Hematopoietic multipotent progenitor cell (in vitro differentiated cells): ENCODE measurements around the gene RAN.

DNA sequence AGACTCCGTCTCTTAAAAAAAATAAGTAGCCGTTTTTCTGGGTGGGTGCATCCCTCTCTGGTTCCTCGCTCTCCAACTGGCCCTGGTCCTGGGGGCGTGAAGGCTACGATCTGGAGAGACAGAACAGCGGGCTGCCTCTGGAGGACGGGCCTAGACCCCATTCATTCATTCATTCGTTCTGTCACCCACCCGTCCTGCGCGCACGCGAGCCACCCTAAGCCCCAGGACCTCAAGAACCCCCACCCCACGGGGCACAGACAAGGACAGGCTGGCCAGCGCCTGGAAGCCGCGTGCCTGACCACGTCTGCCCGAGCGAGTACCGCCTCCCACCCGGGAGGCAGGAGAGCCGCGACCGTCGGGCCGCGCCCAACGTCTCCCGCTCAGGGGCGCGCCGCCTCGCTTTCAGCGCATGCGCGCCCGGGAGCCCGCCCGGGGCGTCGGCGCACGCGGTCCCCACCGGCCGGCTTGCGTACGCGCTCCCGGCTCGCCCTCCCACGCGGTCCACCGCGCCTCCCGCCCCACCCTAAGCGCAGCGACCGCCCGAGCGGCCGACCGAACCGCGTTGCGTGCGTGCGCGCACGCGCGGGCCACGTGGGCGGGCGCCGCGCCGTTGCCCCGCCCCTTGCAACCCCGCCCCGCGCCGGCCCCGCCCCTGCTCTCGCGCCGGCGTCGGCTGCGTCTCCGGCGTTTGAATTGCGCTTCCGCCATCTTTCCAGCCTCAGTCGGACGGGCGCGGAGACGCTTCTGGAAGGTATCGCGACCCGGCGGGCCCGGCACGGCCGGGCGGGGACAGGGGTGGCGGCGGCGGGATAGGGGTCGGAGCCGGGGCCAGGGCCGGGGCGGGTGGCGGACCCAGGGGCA lies at the start of gene RAN:
TSS of gene RAN (plus strand) at position 691 of the 861 bp plus-strand sequence.
- CAGE, long polyA plus RNA = start-site peak on the plus strand centred at position 693 of the sequence, 60 bp wide, 581 reads

- CAGE, long polyA plus RNA = no peak
Measured at GRCh38 chr12:131068947-131069357, 115.2 kb downstream of the ADGRD1 start.

GRCh38 chr12:131085129-131085700 lies 131.5 kb downstream of the ADGRD1 start:
- CAGE, long polyA plus RNA = no peak

DNA sequence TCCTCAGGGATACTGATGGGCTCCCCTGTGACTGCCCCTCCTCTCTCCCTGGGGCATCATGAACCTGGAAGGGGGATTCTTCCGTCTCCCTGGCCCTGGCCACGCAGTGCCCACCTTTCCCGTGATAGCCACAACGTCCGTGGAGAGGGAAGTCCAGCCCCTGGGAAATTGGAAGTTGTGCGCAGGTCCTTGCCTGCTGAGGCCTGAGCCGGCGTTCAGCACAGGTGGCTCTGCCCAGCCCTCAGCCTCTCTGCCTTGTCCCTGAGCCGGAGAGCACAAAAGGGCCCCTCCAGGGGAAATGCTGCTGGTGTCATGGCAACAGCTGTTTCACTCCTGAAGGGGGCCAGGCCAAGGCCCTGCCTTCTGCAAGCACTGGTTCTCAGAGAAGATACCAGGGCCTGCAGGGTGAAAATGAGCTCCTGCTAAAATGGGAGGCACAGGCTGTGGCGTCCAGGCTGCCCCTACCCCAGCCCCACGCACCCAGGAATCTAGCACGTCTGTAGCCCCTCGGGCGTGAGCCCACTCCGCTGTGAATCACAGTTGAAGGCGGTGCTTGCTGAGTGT lies 149.3 kb downstream of the ADGRD1 start:
- CAGE, long polyA plus RNA = no peak

GRCh38 chr12:131456781-131457242 lies 254.1 kb upstream of the SFSWAP start:
- CAGE, long polyA plus RNA = no peak

DNA sequence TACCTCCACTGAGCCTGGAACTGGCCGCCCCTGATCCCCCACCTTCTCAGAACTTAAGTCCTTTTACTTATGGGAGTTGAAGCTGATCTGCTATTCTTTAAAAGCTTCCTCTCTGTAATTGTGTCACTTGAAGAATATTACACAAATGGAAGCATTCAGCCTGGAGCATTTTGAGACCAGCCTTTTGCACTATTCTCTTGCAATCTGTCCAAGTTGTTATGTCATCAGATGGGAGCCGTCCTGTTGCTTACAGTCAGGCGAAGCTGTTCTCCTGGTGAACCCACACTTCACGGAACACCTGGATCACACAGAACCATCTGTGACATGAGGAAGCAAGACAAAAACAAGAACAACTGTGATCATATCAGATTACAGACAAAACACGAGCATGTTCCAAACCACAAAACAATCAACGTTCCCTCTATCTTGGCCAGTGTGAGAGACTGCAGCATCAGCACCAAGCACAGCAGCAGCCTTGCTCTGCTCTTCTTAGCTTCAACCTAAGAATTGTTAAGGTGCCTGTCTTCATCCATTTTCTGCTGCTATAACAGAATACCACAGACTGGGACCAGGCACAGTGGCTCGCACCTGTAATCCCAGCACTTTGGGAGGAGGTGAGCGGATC lies 180.5 kb upstream of the SFSWAP start:
- CAGE, long polyA plus RNA = no peak

DNA sequence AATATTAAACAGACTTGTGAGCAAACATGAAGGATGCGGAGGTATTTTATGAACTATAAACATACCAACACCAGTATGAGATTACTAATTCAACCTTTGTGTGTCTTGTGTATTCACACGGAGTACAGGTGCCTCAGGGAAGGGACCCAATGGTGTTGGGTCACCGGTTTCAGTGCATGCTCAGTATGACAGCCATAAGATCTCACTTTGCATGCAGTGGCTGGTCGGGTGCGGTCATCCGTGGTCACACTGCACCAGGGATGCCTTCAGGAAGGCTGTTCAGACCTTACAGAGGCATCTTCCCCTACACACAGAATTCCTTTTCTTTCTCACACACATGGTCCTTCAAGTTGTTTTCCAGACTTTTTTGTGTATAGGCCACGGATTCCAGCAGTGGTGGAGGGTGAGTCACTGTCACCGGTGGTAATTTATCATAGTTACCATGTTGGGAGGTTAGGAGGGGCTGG lies 103.0 kb upstream of the SFSWAP start:
- CAGE, long polyA plus RNA = no peak

DNA sequence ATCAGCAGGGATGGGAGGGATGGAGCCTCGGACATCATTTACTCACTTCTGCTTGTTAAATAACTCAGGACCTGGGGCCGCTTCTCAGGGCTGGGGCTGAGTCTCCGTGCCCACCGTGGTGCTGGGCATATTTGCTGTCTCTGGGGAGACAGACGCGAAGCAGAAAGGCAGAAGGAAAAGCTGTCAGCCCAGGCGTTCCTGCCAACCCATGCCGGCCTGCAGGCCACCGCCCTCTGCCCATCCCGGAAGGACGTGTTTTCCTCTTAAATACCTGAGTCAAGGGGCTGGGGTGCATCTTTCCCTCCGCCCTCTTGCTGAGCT lies 65.4 kb upstream of the SFSWAP start:
- CAGE, long polyA plus RNA = no peak

GRCh38 chr12:131756361-131756699 lies 45.4 kb downstream of the SFSWAP start:
- CAGE, long polyA plus RNA = no peak

DNA sequence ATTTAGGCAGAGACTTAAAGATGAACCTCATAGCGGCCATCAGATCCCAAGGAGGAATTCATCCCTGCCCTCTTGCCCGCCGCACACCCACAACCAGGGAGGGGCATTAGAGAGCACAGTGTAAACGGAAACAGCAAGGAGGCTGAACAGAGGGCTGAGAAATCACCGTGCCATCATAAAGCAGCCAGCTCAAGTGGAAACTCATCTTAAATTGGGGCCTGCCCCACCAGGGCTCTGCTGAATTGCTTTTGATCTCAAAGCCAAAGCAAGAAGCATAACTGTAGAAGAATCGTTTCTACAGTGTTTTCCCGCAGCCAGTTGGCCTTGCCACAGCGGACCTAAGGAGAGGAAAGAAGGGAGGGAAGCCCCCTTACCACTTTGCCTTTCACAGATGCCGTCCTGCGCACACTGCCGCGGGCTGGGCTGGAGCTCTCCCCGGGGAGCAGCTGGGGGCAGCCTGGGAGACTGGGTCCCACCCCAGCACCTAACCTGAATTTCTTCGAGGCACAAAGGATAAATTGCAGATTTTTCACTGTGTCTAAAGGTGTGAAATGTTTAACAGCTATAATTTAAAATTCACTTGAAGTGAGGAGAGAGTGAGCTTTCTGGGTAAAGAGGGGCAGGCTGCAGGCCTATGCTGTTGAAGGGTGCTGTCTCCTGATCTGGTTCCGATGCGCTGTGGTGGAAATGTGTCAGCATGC lies 51.8 kb upstream of the MMP17 start:
- CAGE, long polyA plus RNA = no peak

GRCh38 chr12:131795679-131796629 lies 32.2 kb upstream of the MMP17 start:
- CAGE, long polyA plus RNA = no peak

- CAGE, long polyA plus RNA = no peak
Measured at GRCh38 chr12:131863057-131863489, 31.3 kb upstream of the ULK1 start.

DNA sequence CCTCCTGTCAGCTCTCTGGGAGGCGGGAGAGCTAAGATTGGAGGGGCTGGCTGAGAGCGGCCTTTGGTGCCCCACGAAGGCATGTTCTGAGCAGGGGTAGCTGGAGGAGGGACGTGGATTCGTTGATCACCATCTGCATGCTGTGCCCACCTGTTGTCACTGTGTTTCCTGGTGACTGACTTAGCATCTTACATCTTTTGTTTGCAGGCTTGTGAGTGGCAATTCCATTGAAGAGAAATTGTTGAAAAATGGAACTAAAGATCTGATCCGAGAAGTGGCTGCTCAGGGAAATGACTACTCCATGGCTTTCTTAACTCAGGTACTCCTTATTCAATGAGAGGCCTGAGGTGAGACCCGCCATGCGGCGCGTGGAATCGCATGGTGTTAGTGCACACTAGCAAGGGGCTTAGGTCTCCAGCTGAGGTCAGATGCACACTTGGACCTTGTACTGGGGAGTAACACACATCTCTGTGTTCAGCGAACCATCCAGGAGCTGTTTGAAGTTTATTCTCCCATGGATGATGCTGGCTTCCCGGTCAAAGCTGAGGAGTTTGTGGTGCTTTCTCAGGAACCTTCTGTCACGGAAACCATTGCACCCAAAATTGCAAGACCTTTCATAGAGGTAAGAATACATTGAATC lies 87.9 kb downstream of the EP400 start:
- CAGE, long polyA plus RNA = no peak

DNA sequence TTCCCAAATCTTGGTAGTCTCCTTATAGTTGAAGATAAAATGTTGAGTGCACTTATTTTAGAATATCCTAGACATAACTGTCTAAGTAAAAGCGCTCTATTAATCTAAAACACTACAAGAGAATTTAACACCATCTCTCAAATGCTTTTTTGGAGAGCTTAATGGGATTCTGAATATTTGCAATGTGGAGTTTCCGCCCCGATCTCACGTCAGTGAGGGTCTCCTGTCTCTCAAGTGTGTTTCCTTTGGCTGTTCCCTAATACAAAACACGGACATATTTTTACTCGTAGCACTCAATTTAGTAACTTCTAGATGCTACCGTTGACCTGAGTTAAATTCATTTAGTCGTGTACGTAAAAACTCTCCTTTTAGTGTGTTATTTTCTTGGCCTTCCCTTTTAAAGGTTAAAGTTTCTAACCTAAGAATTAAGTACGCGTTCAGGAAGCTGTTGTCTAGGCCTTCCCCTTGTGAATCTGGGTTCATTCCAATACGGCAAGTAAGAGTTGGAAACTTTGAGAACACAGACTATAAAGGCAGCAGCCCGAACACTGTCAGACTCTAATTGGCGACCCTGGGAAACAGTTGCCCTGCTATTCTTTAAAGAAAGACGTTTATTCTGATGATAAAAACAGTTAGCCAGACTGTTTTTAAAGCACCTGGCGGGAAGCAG lies 64.4 kb downstream of the DDX51 start:
- CAGE, long polyA plus RNA = no peak

DNA sequence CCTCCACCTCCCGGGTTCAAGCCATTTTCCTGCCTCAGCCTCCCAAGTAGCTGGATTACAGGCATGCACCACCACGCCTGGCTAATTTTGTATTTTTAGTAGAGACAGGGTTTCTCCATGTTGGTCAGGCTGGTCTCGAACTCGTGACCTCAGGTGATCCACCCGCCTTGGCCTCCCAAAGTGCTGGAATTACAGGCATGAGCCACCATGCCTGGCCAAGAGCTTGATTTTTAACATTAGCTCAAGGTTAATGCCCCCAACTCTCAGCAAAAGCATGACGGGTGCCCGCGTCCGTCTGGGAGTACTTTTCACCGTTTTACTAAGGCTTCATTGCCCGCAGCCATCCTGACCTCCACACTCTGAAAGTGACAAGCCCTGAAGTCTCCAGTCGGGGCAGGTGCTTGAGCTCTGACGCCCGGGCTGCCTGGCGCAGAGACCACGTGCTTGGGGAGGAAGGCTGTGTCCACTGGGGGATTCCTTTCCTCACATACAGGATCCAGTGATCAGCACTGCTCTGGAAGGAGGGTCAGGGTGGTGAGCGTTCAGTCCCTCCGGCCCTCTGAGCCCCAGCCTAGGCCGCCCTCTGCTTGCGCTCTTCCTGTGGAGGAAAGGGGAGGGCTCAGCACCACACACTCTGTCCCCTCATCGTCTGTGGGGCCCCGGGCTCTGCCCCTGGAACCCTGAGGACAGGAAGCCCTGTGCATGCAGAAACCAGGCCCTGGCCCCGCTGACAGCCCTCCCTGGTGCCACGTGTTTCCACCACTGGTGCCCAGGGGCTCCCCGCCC lies 5.2 kb downstream of the DDX51 start:
- CAGE, long polyA plus RNA = no peak

GRCh38 chr12:132167990-132168271 lies 23.7 kb downstream of the NOC4L start:
- CAGE, long polyA plus RNA = no peak

- CAGE, long polyA plus RNA = no peak
Measured at GRCh38 chr12:132439410-132439980, 50.5 kb upstream of the FBRSL1 start.

DNA sequence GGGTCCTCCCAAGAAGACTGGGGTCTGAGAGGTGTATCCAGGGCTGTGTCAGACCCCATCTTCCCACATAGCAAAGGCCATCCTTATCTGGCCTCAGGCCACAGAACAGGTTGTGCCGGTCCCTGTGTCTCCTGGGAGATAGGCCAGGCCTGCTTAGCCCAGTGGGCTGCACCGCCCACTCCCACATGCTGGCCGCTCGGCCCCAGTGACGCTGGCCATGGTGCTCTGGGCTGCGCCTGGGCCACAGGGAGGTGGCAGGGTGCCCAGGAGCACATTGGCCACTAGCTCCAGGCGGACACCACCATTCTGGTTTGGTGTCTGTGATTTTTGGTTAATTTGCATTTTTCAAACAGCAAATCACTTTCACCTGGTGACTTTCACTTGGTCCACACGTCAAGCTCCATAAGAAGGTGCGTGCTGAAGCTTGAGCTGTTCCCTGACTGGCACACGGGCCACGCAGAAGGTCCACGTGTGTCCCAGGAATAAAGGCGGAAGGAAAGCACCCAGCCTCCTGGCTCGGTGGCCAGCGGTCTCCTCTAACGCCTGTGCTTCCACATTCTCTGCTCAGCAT lies 4.5 kb downstream of the FBRSL1 start:
- CAGE, long polyA plus RNA = no peak

- CAGE, long polyA plus RNA = no peak
Measured at GRCh38 chr12:132508146-132508909, 18.4 kb downstream of the FBRSL1 start.

DNA sequence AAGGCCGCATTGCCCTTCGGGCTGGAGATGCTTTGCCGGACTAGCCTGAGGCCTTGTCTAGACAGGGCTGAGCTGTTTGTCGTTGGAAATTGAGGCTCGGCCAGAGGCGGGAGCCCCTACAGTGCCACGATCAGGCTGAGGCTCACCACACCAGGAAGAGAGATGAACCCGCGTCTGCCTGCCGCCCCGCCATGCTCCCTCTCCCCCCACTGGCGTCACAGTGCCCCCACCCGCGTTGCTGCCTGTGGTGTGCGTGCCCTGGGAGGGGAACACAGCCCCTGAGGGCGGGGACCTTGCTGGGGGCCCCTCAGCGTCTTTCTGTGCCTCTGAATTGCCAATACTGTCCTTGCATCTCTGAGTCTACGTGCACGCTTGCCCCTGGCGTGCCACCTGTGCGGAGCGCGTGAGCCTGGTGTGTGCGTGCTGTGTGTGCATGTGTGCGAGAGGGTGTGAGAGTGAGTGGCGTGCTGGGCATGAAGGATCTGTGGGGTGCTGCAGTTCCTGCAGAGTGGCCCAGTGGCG lies 20.6 kb downstream of the FBRSL1 start:
- CAGE, long polyA plus RNA = no peak